ENCODE measurements around a stretch of chr20.

DNA sequence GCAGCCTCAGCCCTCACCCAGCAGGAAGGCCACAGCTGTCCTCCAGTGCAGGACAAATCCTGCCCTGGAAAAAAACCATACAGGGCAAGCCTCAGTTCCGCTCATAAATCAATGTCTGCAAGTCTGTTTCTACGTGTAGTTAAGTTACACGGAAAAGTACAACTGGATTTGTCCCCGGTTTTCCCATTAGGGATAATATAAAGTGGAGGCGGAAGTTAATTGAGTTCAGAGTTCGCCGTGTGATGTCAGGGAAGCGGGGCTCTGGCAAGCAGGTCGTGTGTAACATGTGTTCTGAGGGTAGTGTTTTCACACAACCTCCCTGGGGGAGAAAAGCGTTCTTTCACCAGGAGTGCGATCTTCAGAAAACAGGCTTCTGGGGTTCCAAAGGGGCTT is 44.2 kb upstream of the EYA2 start:
- RRBS: no CpG with 5 or more reads among the region's 11 CpGs

DNA sequence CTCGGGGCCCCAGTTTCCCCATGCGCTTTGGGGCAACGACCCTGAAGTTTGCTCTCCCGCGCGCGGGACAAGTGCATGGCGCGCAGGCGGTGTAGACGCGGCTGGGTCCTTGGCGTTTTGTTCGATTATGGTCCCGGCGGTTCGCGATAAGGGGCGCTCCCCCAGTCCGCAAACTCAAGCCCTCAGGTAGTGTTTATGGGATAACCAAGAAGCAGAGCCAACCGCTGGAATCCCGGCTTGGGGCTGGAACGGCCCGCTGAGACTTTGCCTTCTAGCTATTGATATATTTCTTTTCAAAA is 519 bp downstream of the EYA2 start:
- RRBS: no CpG with 5 or more reads among the region's 24 CpGs

- RRBS: no CpG with 5 or more reads among the region's 3 CpGs
Observed at GRCh38 chr20:46971163-46971720, 76.6 kb downstream of the EYA2 start.

DNA sequence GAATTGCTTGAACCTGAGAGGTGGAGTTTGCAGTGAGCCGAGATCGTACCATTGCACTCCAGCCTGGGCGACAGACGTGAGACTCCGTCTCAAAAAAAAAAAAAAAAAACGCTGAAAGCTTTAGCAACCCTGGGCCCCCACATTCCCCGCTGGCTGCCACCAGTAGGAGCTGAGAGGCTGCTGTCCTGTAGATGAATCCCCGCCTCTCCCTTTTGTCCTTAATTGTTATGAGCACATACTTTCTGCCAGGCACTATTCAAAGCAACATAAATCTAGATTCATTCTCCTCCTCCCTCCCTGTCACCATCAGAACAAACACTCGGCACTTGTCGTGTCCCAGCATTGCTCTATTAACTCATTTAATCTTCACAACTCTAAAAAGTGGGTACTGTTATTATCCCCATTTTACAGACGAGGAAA is 97.2 kb downstream of the EYA2 start:
- RRBS: no CpG with 5 or more reads among the region's 11 CpGs

DNA sequence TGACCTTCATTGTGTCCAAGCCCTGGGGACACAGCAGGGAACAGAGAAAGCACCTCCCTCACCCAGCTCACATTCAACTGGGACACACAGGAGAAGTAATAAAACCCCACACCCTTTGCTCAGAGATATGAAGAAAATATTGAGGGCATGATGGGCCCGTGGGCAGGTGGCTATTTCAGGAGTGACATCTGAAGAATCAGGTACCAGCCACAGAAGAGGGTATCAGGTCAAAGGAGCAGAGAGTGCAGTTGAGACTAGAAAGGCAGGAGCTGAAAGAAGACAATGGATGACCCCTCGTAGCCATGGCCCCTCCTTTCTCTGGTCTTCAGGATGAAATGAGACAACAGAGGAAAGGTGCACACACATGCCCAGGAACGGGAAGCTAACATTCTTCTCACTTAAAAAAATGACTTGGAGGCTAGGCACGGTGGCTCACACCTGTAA is 149.3 kb downstream of the ZMYND8 start:
- RRBS: no CpG with 5 or more reads among the region's 4 CpGs

- RRBS: no CpG with 5 or more reads among the region's 13 CpGs
Observed at GRCh38 chr20:47226816-47227630, 129.5 kb downstream of the ZMYND8 start.

DNA sequence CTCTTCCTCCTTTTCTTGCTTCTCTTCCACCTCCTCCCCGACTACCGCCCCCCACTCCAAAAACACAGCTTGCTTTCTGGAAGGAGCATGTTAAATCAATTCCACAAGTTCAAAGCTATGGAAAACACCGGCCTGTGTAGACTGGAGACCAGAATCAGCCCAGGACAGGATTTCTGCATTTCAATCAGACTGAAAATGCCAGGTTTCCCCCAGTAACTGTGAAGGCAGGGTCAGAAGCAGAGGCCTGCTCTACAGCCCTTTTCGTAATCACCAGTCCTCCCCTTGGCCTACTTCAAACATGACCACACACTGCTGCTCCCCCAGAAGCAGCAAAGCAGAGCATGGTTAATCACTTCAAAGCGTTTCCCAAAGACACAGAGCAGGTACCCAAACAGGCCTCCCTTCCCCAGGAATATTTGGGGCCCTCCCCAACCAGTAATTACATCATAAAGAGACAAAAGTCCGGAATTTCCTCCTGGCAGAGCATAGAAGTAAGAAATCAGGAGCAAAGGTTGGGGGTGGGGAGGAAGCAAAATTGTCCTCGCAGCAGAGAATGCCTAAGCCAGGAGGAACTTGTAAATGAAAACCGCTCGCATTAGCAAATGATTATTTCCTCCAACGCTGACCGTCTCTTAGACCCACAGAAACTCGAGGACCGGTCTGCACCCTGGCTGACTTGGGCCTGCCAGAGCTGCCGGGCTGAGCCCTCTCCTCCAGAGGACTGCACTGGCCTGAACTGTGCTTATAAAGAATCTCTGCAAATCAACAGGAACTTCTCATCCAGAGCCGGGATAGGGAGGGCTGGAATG is 38.3 kb downstream of the ZMYND8 start:
- RRBS: 0% methylated on average over 1 of the region's 15 CpGs

- RRBS: no CpG with 5 or more reads among the region's 5 CpGs
Observed at GRCh38 chr20:47328986-47329459, 27.5 kb downstream of the ZMYND8 start.

DNA sequence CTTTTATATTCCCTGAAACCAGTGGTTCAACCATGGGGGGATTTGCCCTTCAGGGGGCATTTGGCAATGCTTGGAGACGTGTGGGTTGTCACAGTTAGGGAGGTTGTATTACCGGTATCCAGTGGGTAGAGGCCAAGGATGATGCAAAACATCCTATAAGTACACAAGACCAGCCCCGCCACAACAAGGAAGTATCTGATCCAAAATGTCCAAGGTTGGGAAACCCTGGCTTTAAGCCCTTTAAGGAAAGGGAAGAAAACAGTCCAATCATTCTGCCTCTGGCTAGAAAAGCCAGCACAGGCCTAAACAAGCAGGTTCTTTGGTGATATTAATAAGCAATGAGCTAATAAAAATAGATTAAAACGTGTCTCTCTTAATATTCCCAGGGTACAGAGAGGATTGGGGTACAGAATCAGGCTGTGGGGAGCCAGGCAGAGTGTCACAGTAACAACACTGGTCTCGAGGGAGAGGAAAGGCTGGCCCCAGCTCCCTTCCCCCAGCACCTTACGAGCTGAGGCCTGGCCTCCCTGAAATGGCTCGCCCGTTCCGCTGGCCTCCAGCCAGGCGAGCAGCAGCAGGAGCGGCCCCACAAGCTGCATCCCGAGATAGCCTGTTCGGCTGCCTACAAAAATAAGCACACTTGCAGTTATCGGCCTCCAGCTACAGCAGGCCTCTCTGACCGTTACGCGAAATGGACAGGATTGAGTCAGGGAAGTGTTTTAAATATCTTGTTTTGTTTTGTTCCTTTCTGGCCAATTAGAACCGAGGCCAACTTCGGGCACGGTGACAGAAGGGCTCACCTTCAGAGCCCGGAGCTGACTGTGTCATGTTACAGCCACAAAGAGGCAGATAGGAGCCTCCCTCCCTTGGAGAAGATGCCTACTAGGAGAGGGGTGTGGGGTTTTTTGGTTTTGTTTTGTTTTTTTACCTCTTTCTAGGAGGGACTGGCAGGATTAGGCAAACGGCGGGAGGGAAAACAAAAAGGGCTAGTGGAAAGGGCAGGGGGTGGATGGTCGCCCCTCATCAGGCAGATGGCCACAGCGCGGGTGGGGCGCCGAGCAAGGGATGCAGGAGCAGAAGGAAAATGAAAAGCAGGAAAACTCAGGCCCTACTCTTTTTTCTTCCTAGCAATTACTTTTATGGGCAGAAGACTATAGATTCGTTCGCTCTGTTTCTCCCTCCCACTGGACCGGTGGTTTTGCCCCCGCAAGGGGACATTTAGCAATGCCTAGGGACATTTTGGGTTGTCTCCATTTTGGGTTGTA is 4.1 kb upstream of the ZMYND8 start:
- RRBS: no CpG with 5 or more reads among the region's 32 CpGs

DNA sequence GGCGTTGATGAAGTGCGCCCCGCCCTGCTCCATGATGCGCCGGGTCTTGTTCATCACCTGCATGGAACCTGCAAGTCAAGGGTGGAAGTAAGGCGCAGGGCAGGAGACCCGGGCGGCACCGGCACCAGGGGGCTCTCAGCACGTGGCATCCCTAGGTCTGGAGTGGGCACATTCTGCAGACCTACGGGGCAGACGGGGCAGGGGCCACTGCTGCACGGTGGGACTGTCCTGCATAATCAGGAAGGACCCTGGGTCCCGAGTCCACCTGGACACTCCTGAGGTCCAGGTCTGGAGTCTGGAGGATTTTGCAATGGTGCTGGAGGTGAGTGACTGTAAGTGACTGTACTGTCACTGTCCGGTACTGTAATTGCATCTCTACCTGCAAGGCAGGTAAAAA is 48.4 kb downstream of the SULF2 start:
- RRBS: 94% methylated on average over 6 of the region's 15 CpGs

- RRBS: no CpG with 5 or more reads among the region's 5 CpGs
Observed at GRCh38 chr20:47742689-47742888, 42.7 kb downstream of the SULF2 start.

- RRBS: 2% methylated on average over 9 of the region's 31 CpGs
Observed at GRCh38 chr20:47784368-47784954, 820 bp downstream of the SULF2 start.

DNA sequence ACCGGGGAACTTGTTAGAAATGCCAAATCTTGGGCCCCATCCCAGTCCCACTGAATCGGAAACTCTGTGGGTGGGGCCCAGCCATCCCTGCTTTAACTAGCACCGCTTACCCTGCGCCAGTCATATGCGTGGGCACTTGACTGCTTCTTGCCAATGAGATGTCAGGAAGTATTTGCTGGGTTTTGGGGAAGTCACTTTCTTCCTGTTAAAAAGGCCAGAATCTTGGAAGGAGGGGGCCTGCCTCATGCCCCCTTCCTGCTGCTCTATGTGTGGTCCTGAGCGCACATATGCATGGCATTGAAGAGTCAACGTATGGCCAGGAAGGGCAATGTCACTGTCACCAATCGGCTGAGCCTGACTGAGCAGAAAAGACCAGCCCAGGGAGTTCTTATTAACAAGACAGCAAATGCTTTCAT is 11.8 kb upstream of the SULF2 start:
- RRBS: no CpG with 5 or more reads among the region's 8 CpGs

GRCh38 chr20:47805784-47806199 is 20.5 kb upstream of the SULF2 start:
- RRBS: no CpG with 5 or more reads among the region's 10 CpGs

GRCh38 chr20:47989648-47990441 is 204.6 kb upstream of the SULF2 start:
- RRBS: no CpG with 5 or more reads among the region's 10 CpGs

- RRBS: no CpG with 5 or more reads among the region's 10 CpGs
Observed at GRCh38 chr20:48192237-48192644, 407.0 kb upstream of the SULF2 start.

DNA sequence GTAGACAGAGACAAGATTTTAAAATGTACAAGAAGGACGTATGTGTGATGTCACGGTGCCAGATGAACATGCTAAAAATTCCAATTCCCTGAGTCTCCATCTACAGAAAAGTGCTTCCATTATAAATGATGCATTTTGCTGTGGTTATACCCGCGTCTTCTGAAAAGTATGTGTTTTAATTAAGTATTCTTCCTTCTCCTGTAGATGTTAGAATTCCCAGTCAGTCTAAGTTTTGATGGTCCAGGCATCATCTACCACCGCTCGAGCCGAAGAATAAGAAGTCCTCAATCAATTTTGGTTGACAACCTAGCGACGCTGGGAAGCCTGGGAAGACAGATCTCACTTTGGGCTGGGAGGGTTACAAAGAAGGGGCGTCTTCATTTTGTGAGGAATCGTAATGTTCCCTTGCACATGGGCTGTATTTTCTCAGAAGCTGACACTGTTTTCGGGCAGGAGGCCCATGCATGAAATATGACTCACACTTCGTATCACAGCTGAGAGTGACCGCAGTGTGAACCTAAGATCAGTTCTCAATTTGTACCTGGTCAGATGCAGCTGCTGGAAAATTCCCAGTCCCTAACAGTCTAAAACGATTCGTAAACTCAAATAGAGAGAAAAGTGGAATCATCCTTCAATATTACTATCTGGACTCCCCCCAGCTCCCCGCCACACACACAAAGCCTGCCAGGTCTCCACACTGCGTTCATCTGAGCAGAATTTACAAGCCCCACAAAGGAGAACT is 488.8 kb downstream of the PREX1 start:
- RRBS: no CpG with 5 or more reads among the region's 18 CpGs

DNA sequence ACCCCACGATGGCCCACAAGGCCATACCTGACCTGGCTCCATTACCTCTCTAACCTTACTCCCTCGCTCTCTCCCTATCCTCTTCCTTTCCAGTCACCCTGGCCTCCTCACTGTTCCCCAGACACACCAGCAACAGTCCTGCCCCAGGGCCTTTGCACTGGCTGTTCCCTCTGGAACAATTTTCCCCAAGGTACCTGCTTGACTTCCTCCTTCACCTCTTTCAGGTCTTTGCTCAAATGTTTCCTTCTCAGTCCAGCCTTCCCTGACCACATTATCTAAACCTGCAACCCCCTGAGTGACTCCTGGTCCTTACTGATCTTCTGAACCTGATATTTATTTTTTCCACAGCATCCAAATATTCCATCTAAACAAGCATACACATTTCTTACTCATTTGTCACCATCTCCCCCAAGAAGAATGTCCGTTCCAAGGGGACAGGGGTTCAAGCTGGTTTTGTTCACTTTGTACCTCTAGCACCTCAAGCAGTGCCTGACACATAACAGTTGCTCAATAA is 107.8 kb downstream of the PREX1 start:
- RRBS: no CpG with 5 or more reads among the region's 3 CpGs

DNA sequence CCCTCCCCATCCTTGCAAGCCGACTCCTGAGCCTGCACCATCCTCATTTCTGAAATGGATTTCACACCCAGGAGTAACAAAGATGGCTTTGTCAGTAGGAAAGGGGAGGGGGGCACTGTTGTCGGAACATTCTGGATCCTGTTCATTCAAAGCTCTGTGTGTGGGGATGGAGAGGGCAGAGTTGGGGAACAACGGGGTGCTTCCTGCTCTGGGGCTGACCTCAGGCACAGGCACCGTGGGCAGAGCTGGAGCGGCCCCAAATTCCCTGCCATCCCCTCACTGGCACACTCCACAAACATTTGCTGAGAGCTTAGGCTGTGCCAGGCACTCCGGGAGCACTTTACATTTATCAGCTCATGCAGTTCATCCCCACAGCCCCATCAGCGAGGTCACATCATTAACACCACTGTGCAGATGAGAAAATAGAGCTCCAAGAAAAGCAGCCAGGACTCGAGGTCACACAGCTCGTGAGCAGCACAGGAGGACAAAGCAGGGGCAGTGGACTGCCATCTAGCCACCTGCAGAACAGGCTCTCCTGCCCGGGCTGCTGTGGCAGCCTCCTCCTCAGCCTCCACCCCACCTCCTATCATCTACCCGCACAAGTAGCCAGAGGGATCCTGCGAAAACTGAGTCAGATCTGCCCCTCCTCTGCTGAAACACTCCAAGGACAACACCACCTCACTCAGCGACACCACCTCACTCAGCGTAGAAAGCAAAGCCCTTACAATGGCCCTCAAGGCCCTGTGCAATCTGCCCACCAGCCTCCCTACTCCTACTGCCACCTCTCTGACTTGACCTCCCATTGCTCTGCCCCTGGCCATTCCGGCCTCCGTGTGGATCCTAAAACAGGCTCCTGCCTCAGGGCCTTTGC is 19.6 kb downstream of the PREX1 start:
- RRBS: no CpG with 5 or more reads among the region's 16 CpGs

DNA sequence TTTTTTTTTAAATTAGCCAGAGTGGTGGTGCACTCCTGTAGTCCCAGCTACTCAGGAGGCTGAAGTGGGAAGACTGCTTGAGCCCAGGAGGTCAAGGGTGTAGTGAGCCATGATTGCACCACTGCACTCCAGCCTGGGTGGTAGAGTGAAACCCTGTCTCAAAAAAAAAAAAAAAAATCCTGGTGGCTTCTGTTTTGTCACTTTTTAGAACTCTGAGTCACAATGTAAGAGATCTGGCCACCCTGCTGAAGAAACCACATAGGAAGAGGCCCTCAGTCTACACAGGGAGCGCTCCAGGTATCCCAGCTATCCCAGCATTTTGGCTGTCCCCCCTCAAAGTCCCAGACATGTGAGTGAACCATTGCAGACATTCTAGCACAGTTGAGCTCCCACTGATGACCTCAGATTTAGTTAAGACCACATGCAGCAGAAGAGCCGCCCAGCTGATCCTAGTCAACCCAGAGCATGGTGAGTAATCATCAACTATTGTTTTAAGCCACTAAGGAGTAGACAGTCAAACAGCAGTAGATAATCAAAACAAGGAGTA is 12.8 kb upstream of the ARFGEF2 start:
- RRBS: no CpG with 5 or more reads among the region's 2 CpGs